ENCODE results near the gene PATJ.

- PRO-cap: no peak
Measured at GRCh38 chr1:59936748-59937329, 10.3 kb upstream of the CYP2J2 start.

DNA sequence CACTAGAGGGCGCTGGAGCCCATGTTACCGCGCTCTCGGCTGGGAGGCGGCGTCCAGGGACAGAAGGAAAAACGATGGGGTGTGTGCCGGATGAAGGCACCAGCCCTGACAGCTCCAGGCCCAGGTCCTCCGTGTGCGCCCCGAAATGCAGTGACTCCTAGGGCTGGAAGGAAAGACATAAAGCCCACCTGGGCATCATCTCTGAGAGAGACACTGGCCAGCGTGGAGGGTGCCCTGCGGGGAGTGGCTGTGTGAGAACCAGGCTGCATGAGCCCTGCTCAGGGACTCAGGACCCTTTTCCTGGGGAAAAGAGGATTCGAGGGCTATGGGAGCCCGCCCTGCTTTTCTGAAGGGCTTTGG lies 45.0 kb upstream of the CYP2J2 start:
- PRO-cap: no peak

DNA sequence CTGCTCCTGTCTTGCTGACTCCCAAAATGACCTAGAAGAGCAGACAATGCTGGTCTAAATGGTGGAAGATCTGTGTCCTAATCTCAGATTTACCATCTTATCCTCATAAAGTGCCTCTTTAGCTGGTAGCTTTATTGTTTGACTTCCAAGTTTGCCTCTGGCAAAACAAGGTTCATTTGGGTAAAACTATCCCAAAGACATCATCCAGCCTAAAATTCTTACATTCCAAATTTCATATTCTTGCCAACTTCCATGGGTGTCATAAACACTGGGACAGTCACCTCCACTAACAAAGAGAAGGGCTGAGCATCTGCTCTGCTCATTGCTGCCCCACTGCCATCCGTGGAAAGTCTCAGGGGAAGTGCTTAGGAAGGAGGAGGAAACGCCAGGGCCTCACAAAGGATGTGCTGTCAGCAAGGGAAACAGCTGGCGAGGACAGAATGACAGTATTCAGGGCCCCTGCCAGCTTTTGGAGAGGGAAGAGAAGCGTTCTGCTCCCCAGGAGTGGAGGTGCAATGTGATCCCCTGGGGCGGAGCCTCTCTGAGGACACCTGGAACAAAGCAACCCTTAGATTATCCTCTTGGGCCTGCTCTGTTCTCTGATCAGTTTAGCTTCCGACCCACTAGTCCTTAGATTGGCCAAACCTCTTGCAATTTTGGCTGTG lies 170.5 kb upstream of the NFIA start:
- PRO-cap: no peak

DNA sequence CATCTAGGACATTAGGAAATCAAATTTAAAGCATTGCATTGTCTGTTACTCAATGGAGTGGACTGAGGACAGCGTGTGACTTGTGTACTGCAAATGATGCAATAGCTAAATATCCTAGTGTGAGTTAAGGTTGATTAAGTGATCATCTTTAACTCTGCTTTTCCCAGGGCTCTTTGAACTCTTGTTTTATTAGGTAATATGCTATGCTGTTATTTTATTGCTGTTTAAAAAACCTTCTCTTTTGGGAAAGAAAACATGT lies 38.6 kb downstream of the NFIA start:
- PRO-cap: no peak

DNA sequence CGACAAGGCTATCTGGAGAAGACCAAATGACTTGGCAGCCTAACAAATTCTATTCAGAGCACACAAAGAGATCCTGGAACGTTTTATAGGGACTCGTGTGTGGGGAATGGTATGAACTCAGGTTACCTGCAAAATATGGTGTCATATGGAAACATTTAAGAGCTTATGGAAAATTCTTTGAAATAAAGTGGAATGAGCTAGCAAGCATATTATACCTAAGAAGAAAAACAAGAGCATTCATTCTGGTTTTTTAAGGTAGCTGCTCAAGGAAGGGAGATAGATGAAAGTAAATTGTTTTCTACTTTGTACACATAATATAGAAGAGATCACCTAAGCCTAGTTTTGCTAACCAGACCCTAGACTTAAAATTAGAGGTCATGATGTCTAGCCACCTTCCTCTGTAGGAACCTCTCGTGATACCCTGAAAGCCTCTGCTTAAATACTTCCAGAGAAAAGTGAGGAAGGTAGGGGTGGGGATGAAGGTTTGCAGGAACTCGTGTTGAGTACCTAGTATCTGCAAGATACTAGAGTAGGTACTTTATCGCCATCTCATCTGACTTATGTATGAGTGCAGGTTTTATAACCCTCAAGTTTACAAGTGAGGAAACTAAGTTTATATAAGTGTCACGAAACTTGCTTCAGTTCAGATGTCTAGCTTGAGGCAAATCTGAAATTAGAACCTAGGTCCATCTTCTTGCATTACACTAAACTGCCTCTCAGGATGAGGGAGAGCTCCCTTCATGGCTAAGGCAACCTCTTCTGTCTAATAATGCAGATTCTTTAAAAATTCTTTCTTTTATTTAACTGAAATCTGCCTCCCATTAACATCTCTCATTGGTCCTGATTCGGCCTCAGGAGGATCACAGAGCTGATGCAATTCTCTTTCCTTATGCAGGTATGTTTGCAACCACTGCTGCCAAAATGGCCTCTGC lies 43.4 kb downstream of the NFIA start:
- PRO-cap: no peak

DNA sequence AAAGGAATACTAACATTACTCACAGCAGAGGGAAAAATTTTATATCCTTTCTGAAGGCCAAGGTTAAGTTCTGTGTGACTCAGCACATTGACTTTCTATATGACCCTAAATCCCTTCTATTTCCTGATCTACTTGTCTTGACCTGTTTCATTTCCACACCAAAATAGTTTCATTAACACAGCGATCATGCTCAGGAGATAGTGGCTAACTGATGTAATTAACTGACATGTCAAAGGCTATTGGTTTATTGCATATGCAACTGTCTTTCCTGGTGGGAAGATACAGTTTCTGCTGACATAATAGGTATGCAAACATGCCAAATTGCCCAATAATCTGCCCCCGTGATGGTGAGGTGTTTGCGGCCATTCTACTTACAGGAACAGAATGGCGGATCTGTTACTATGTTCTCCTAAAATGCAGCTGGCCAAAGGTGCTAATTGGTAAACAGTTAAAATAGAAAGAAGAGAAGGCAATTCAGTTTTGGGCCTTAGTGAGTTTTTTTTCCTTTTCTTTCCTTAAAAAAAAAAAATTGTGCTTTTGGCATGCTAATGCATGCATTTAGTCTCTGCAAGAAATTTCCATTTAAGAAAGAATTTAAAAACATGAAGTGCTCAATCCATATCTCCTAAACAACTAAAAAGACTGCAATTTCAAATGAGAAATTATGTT lies 59.4 kb downstream of the NFIA start:
- PRO-cap: no peak

GRCh38 chr1:61407386-61407941 lies 317.5 kb downstream of the TM2D1 start:
- PRO-cap: no peak

DNA sequence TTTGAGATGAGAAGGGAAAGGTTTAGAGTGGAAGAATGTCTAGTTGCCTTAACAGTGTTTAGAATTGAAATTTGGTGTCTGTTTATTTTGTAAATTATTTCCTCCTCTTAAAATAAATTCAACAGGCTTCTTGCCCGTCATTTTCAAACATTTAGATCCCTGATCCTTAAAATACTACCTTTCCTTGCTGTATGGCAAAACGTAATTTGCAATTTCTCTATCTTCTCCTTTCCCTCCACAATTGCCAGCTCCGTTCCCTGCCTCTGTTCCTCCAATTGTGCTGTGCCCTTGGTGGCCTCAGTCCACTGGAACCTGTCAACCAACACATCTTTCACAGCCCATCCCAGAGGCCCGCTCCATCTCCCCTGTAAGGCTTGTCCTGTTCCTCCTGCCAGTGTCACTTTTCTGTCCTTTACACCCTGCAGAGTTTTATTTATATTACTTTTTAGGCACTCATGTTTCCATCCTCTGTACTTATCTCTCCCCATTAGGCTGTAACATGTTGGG lies 304.1 kb downstream of the TM2D1 start:
- PRO-cap: no peak

DNA sequence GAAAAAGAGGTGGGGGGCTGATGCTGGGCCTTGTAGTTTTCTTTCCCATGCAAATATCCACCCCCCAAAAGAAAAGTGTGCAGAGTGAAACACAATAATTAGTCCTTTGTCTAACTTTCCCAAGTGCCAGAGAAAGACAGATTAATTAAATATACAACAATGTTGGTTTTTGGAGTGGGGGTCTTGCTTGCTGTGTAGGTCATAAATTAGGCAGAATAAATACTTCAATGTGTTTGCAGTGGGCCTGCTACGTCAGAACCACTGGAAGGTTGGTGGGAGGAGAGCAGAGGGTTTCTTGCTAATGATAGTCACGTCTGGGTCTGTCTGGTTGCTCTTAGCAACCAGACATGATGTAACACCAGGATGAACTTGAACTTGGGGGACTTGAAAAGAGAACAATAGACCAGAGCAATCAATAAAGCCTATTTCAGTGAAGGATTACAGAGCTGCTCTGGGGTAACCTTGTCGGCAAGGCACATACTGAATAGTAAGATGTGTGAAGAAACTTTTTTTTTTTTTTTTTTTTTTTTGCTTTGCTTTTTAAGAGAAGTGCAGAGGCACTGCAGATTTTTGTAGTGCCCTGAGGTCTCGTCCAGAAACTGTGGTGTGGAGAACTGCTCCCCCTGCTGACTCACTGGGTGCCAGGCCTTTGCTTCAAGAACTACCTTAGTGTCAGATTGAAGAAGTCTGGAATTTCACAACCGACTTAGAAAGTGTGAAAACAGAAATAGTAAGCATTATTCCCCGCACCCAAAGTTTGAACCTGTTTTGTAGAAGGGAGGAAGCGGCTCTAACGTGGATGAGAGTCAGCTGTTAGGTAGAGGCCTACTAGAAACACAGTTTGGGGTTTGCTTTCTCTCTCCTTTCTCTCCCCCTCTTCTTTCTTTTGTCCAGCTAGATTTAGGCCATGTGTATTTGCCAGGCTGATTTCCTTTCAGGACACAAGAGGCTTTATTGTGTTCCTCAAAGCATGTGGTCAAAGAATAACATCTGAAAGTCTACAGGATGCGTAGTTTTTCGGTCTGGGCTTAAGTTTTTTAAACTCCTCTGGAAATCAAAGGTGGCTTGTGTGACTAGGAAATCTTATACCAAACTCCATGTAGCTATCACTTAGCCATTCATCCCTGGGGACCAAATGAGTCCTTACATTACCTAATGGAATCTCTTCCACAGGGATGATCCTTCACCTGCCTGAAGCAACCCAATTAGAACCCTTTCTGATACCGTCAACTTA lies 271.6 kb downstream of the TM2D1 start:
- PRO-cap: no peak

DNA sequence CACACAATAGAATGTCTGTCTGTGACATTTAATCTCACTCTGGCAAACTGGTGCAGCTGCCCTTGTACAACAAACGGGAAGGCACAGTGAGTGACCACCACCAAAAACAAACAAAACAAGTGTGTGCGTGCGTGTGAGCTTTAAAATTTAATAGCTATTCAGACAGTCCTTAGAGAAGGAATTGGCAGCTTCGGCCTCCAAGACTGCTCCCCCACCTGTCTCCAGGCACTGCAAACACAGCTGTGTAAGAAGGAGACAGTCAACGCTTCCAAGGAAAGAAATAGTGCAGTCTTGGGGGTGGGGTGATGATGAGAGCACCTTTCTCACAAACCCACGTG lies 84.3 kb downstream of the TM2D1 start:
- PRO-cap: no peak

DNA sequence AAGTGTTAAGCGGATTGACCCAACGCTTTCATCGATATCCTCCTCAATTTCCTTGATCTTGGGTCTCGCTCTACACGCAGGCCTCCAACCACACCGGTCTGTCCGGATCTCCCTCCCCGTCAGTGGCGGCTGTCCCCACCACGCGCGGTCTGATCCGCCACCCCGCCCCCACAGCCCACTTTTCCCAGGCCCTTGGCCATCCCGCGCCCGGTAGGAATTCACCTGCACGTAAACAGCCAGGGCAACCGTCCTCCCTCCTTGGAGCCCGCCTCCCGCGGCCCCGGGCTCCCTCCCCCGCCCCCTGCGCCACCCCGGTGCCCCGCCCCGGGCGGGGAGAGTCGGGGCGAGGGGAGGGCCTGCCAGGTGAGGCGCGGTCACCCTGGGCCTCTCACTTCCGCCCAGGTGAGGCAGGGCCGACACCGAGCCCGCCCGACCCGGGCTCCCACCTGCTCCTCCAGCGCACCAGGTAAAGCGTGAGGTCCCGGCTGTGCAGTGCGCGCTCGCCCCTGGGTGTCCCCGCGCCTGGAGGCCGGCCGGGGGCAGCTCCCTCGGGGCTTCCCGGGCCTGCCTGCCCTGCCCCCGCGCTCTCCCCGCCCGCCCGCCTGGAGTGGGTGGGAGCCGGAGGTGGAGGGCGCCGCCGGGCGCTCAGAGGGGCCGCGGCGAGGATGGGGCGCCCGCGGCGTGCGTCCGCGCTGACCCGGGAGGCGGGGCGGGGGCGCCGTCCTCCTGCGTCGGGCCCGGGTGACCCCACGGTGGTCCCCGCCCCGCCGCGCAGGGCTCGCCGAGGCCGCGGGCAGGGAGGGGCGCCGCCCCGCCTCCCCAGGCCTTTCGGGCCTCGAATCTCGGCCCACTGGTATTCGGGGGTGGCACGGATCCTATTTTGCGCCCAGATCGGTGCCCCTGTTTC lies at the start of gene PATJ:
Gene PATJ, plus strand, starts transcription at position 391 of the 907 bp plus-strand sequence.
- PRO-cap: unidirectional peak, minus-strand start at position 279 of the sequence

GRCh38 chr1:61743418-61743806 lies 1.1 kb downstream of the PATJ start:
- PRO-cap: no peak

- PRO-cap: no peak
Measured at GRCh38 chr1:61951549-61952856, 209.7 kb downstream of the PATJ start.

DNA sequence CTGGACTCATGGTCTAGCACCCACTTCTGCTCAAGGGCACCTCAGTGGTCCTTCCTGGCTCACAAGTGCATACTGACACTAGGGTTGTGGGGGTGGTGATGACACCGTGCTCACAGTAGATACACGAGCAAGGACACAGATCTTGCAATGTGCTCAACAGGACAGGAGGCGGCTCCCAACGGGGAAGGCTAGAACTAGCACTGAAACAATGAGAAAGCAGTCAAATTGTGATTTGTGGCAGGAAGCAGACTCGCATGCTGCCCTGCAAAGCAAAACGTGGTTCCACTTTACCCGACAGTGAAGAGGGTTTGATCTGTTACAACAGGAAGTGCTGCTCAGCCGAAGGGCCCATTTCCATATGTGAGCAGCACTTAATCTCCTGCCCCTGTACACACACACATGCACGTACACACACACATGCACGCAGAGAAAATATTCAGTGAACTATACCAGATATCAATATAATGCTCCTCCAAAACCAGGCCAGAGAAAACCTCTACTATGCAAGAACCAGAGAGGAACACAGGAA lies 47.2 kb downstream of the KANK4 start:
- PRO-cap: no peak

DNA sequence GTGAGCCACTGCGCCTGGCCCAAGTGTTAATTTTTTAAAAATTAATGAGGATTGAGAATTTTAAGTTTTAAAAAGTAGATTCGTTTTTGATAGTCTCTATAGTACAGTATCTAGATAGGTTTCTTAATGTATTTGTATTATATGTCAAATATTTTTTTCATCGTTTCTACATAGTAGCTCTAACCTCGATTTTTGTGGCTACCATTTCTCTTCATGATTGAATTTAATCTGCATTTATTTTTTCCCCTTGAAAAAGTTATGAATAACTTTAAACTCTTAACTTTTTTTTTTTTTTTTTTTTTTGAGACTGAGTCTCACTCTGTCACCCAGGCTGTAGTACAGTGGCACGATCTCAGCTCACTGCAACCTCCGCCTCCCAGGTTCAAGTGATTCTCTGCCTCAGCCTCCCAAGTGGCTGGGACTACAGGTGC lies 33.0 kb upstream of the PGM1 start:
- PRO-cap: no peak

GRCh38 chr1:63698161-63698724 lies 75.6 kb upstream of the ROR1 start:
- PRO-cap: no peak

GRCh38 chr1:63703126-63704145 lies 70.4 kb upstream of the ROR1 start:
- PRO-cap: no peak

- PRO-cap: no peak
Measured at GRCh38 chr1:63796441-63797403, 22.9 kb downstream of the ROR1 start.

- PRO-cap: no peak
Measured at GRCh38 chr1:63903529-63904168, 129.8 kb downstream of the ROR1 start.

DNA sequence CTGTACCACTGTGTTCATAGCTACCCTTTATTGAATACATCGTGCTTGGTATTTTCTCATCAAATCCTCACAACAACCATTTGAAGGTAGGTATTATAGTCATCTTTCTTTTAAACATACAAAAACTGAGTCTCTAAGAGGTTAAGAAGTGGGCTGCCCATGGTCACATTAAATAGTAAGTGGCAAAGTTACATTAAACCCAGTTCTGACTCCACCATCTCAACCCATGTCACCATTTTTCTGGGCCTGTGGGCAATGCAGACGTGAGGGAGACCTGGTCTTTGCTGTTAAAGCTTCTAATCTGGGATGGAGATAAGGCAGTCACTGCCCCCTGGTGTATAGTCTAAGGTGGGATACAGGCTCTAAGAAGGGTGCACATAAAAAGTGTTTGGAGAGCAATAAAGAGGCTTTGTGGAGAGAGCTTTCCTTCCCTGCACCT lies 141.2 kb downstream of the ROR1 start:
- PRO-cap: no peak